Paraaortic lymph node (tissue), 1 donor: ENCODE results near the genes NTRK1 and LRRC71.

DNA sequence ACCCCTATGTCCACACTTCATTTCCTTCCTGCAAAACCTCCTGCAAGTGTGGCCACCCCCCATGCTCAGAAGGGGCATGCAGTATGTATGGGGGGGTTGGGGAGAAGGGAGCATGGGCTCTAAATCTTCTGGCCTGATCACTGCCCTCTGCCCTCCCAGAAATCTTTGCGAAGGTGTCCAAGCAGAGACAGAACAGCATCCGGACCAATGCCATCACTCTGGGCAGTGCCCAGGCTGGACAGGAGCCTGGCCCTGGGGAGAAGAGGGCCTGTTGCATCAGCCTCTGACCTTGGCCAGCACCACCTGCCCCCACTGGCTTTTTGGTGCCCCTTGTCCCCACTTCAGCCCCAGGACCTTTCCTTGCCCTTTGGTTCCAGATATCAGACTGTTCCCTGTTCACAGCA, 9.0 kb downstream of the RAB25 start:
- PRO-cap, result no peak

DNA sequence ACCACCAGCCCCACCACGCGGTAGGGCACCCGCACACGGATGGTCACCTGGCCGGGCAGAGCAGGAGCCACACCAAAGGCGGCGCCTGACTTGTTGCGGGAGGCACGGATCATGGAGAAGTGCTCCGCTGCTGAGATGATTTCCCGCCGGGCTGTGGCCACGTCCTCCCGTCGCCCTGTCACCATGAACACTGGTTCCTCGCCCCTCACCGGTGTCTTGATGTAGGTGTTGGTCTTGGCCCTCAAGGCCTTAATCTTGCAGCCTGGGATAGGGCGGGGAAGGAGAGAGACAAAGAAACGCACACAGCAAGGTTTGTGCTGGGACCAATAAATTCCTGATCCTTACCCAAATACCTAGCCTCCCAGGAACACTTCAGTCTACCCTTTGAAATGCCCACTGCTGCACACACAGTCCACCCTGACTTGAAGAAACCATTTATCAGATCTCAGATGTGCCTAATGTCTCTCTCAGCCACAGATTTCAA, 4.8 kb downstream of the MEX3A start:
- PRO-cap, result no peak

GRCh38 chr1:156126102-156126879, 11.8 kb downstream of the LMNA start:
- PRO-cap, result bidirectional peak, plus-strand start at chr1:156126355, minus-strand start at chr1:156126295

- PRO-cap, result no peak
Observed at GRCh38 chr1:156132563-156132869, 18.0 kb downstream of the LMNA start.

DNA sequence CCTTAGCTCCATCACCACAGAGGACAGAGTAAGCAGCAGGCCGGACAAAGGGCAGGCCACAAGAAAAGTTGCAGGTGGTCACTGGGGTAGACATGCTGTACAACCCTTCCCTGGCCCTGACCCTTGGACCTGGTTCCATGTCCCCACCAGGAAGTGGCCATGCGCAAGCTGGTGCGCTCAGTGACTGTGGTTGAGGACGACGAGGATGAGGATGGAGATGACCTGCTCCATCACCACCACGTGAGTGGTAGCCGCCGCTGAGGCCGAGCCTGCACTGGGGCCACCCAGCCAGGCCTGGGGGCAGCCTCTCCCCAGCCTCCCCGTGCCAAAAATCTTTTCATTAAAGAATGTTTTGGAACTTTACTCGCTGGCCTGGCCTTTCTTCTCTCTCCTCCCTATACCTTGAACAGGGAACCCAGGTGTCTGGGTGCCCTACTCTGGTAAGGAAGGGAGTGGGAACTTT, 15.8 kb upstream of the SEMA4A start:
- PRO-cap, result no peak

DNA sequence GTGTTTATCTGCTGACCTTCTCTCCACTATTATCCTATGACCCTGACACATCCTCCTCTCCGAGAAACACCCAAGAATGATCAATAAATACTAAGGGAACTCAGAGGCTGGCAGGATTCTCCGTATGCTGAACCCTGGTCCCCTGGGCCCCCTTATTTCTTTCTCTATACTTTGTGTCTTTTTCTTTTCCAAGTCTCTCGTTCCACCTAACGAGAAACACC, 11.8 kb upstream of the SLC25A44 start:
- PRO-cap, result no peak

GRCh38 chr1:156199895-156200572, 6.1 kb downstream of the SLC25A44 start:
- PRO-cap, result no peak

GRCh38 chr1:156385669-156386120, 16.7 kb downstream of the RHBG start:
- PRO-cap, result no peak

DNA sequence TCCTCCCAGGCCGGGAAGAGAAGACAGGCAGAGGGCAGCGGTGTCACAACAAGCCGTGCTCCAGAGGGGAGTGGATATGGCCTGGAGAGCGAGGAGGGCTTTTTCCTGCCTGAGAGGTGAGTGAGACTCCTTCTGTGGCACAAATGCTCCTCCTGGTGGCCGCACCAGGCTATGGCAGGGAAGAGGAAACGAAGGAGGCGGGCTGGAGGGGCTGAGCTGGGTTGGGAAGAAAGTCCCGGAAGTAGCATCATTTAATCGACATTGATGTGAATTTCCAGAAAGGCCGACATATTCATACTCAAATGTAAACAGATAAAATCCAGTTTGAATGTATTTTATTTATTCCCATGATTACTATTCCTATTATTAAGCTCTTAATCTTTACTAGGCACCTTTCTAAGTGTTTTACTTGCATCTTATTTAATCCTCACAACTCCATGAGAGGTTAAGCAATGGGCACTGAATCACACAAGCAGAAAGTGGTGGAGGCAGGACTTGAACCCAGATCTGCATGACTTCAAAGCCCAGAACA, 54.7 kb downstream of the MEF2D start:
- PRO-cap, result no peak

DNA sequence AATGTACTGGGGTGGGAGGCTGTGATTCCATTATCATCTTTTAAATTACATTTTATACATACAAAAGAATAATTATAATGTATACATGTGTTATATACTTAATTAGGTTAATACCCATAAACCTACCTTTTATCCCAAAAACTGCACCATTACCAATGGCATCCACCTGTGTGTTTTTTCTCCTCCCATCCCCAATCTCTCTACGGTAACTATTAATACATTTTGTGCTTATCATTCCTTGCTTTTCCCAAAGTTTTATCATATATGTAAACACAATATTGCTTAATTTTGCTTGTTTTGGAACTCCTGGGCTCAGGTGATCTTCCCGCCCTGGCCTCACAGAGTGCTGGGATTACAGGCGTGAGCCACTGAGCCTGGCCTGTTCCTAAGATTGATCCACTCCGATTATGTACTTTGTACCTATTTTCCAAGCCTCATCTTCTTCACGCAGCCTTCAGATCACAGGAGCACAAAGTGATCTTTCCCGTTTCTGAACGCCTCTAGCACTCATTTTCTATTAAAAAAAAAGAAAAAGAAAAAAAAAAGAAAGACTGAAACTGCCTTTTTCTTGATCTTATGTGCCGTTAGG, 45.3 kb downstream of the MEF2D start:
- PRO-cap, result no peak

DNA sequence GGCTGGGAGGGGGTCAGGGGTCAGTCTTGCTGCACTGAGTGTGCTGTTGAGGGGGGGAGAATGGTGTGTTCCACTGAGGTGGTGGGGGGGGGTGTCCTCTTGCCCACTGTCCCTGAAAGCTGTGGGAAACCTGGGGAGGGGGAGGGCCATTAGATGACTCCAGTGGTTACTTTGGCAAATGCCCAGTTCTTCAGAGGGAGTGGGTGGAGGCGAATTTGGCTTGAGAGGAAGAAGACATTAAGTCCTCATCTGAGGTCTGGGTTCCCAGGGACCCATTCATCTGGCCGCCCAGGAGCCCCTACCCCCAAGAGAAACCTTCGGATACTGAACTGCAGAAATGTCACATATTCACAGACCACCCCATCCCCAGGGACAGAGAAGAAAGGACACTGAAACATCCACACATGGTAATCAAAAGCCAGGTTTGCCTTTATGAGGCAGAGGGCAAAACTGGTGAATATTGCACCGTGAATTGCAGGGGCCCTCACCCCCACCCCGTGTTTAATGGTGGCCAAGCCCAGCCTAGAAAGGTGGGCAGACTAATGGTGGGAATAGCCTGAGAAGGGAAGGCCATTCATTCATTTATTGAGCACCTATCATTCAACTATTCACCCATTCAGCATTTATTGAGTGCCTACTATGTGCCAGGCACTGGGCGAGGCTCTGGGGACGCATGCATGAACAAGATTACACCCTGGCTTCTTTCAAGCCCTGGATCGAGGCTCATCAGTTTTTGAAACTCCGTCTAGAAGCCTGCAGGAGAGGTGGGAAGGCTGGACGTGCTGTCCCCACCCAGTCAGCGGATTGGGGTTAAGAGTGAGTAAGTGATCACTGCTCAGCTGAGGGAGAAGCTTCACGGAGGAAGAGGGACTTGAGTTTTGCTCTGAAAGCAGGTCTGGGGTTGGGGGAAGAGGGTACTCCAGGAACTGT, 35.9 kb downstream of the MEF2D start:
- PRO-cap, result bidirectional peak, plus-strand start at position 248 of the sequence, minus-strand start at position 118 of the sequence

DNA sequence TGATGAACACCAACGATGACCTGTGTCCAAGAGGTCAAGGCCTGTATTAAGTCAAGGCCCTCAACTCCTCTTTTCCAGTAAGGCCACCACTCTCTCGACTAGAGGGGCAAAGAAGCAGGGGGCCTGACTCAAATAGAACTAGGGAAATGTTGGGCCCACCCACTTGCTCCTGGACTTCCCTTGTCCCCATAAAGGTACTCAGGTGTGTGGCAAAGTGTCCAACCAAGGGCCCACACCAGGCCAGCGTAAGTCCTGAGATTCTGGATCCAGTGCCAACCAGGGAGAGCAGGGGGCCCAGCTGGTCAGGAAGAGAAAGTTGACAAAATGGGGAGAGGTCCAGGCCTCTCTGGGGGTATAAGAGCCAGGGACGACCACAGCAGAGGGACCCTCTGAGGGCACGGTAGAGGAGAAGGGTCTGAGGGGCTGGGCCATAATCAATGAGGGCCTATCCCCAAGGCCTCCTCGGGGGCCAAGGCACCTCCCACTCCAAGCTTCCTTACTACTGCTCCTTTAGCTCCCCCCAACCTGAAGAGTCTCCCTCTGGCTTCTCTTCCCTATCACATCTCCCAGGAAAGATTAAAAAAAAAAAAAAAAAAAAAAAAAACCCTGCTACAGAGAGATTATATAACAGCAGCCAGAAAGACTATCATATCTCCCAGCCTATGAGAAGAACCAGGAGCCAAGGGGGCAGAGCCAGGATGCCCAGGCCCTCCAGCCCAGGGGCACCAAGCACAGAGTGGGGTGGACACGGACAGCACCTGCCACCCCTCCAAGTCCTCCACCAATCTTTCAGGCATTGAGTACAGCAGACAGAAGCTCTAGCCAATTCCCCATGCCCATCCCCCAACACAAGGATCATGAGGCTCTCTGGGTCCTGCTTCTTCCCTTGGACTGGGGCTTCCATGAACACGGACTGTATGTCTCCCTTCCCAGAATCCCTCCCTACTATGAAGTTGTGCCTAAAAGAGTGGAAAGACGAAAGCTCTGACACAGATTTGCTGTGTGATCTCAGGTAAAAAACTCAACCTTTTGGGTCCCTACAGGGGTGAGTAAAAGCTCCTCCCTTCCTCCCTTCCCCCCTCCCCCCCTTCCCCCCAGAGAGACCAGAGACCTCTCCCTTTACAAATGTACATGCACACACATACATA, 2.7 kb downstream of the MEF2D start:
- PRO-cap, result no peak

GRCh38 chr1:156499661-156500227, 831 bp downstream of the MEF2D start:
- PRO-cap, result bidirectional peak, plus-strand start at chr1:156500122, minus-strand start at chr1:156499903

DNA sequence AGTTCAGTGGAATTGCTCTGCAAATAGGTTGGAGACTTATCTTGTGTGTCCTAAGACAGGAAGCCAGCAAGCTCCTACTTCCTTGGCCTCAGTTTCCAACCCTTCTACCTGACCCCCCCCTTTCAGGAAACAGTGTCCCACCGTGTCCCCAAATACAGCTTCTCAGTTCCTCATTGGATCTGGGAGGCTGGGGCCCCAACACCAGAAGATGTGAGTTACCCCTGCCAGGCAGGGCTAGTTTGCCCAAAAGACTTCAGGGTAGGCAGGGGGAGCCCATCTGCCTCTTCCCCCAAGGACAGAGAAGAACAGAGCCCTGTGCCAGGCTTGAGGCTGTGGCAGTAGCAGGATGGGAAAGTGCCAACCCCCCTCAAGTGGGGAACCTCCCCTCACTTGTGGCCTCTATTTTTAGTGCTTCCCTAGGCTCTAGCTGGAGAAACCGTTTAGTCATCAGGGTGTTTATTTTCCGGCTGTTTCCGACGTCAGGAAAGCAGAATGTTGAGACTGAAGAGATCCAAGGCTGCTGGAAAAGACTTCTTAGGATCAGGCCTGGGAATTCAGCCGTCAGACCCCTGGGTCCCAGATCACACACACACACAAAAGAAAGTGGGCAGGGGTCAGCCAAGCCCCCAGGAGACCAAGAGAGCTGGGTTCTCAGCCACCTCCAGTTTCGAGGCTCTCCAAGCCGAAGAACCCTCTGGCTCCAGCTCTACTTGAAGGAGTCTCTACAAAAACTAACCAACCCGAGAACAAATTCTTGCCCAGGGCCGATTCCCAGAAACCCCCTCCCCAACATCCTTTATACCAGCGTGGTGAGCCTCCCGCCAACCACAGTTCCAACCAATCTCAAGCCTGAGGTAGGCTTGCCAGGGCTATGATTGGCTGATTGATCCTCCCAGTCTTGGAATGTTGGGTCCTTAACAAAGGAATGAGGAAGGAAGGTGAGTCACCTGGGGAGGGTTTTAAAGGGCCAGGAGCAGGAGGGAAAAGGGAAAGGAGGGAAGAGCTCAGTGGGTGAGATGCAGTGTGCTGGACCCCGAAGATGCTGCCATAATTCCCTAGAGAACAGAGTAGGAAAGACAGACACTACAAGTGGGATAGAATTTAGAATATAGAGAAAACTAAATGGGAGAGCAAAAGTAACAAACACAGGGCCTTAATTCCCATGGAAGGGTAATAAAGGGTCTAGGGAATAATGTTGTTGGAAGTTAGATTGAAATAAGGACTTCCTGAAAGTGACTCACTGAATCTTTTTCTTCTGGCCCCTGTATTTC, 2.5 kb upstream of the MEF2D start:
- PRO-cap, result bidirectional peak, plus-strand start at position 490 of the sequence, minus-strand start at position 356 of the sequence; unidirectional peak, plus-strand start at position 990 of the sequence

DNA sequence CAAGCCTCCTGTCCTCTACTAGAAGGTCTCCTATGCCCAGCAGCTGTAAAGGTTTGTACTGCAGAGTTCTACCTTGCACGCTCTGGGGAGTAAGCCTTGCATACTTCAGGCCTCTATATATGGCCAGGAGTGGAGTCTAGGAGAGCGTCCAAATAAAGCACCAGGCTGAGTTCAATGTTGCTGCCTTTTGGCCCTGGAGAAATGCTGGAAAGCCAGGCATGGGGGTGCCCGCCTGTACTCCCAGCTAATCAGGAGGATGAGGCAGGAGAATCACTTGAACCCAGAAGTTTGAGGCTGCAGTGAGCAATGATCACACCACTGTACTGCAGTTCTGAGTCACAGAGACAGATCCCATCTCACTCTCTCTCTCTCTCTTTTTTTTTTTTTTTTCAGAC, 4.0 kb upstream of the HAPLN2 start:
- PRO-cap, result no peak

GRCh38 chr1:156744866-156745585, 4.1 kb upstream of the MRPL24 start:
- PRO-cap, result no peak

DNA sequence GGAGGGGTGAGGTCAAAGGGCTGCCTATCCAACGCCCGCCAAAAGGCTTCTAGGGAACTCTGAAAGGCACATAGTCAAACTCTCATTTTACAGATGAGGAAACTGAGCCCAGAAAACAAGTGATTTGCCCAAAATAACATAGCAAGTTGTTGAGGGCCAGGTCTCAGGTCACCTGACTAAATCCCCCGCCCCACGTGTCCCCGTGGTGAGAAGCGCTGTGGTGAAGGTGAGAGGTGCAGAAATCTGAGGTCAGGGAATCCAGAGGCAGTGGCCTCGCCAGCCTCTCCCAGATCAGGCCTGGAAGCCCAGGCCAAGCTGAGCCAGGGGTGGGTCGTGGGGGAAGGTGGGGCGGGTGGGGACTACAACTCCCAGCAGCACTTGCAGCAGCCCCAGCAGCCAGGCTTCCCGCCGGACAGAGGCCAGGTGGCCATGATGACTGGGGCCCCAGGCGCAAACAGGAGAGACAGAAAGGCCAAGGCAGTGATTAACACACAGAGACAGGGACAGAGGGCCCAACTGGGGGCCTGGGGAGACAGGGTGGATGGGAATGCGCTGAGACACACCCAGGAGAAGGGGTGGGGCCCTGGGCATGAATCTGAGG, 5.0 kb downstream of the HDGF start:
- PRO-cap, result unidirectional peak, plus-strand start at position 238 of the sequence; bidirectional peak, plus-strand start at position 415 of the sequence, minus-strand start at position 293 of the sequence

- PRO-cap, result no peak
Observed at GRCh38 chr1:156806587-156806943, 10.1 kb downstream of the SH2D2A start.

DNA sequence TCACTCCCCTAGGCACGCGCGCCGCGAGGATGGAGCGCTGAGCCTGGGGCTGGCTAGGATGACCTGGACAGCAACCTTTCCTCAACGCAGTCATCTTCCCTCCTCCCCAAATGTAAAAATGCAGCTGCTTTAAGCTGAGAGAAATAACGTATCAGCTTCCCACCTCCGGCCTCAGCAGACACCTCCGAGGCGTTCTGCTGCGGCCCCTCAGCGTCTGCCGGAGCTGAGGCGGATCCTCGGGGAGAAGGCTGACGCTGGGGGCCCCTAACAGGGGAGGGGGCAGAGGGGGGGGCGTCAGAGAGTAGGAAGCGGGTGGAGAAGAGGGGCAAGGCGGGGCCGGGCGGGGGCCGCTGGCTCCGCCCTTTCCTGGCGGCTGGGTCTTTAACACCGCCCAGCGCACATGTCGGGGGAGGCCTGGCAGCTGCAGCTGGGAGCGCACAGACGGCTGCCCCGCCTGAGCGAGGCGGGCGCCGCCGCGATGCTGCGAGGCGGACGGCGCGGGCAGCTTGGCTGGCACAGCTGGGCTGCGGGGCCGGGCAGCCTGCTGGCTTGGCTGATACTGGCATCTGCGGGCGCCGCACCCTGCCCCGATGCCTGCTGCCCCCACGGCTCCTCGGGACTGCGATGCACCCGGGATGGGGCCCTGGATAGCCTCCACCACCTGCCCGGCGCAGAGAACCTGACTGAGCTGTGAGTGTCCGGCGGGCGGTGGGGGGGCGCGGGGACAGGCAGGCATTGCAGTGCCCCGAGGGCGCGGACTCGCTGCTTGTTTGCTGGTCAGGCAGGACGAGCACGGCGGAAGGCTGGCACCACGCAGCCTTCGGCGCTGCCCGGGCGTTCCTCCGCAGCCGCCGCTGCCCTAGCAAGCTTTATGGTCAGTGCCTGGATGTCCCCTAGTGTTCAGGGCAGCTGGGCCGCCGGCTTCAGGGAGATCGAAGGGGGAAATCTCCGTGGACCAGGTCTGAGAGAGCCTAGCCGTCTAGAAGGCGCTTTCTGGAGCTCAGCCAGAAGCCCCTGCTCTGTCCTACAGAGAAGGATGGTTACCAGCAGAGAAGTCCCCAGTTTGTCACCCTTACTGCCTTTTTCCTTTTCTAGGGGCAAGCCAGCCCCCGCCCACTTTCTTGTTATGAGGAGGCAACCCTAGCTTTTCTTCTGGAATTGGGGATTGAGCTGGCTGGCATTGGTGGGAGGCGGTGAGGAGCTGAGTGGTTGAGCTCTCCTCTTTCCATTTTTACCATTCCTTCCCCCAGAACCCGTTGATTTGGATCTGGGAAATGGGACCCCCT, at the start of gene NTRK1:
NTRK1 (plus strand) TSS at position 409 of the 1,286 bp plus-strand sequence.
- PRO-cap, result unidirectional peak, plus-strand start at position 409 of the sequence

GRCh38 chr1:156920169-156921184, at the start of gene LRRC71:
LRRC71 (plus strand) TSS chr1:156920632.
- PRO-cap, result no peak